AG04450 (cell line): ENCODE measurements around a stretch of chr11.

GRCh38 chr11:9581187-9581821, 7.8 kb downstream of the WEE1 start:
- CAGE, long polyA plus RNA = no peak
- RRBS = no CpG with 5 or more reads among the region's 1 CpG

- CAGE, long polyA plus RNA = no peak
- RRBS = no CpG with 5 or more reads among the region's 2 CpGs
These were observed 38.0 kb downstream of the SWAP70 start for GRCh38 chr11:9701723-9702356.

DNA sequence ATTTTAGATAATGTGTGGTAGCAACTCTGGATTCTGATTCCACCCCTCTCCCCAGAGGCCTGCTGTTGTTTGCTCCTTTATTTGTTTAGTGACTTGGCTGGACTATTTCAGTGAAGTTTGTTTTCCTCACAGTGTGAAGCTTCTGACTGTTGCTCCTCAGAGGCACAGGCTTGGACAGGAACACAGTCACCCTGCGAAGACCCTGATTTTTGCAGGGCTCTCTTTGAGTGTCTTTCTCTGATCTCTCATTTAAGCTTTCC, 72.5 kb downstream of the SWAP70 start:
- CAGE, long polyA plus RNA = no peak
- RRBS = no CpG with 5 or more reads among the region's 1 CpG

- CAGE, long polyA plus RNA = no peak
- RRBS = no CpG with 5 or more reads among the region's 4 CpGs
These were observed 74.2 kb downstream of the SWAP70 start for GRCh38 chr11:9737979-9738523.

DNA sequence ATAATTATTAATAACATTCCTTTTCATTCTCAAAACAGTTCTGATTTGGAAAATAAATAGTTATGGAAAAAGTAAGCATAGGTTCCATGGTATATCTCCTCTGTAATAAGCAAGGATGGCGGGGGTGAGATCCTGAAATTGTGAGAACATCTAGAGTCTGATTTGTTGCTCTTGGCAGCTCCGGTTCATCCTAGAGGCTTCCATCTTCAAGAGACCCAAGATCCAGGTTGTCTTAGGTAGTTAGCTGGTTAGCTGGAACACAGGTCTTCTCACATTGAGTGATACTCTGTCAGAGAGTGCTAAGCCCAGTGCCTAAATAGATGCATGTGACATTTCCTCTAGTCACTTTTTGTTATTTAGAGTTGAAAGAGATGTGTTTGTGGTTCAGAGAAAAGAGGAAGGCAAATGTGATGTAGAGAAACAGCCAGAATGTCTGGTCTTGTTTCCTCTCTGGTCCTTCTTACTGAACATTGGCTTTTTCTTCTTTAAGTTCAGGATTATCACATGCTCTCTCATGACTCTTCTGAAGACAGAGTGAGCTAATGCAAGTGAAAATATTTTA, 75.2 kb downstream of the SWAP70 start:
- CAGE, long polyA plus RNA = no peak
- RRBS = no CpG with 5 or more reads among the region's 2 CpGs

- CAGE, long polyA plus RNA = no peak
- RRBS = no CpG with 5 or more reads among the region's 10 CpGs
These were observed 91.6 kb downstream of the SWAP70 start for GRCh38 chr11:9755285-9756108.

GRCh38 chr11:9760095-9760662, 96.3 kb downstream of the SWAP70 start:
- CAGE, long polyA plus RNA = no peak
- RRBS = no CpG with 5 or more reads among the region's 5 CpGs

DNA sequence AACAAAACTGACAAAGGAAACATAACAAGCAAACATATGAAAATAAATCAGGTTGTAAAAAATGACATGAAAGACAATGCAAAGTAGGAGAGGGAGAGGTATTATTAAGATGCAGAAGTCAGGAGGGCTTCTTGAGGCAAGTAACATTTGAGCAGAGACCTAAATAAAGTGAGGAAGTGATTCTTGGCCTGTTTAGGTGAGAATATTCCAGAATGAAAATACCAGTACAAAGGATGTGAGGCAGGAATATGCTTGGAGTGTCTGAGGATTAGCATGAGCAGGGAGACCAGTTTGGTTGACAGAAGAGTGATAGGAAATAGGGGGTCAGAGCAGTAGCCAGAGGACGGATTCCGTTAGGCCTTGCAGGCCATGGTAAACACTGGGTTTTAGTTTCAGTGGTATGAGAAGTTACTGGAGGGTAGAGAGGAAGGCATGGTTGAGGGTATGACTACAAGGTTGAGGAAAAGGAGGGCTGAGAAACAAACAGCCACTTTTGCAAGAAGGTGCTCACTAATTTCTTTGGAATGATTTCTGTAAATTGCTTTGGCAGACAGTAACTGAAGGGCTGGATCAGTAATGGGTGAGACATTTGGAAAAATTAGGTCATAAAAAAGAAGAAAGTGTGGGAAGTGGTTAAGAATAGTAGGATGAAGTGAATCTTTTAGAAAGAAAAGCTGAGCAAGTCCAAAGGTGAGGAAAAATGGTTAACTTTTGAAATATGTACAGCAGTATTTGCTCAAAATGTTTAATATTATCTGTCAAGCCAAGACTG, 191.9 kb downstream of the SWAP70 start:
- CAGE, long polyA plus RNA = no peak
- RRBS = no CpG with 5 or more reads among the region's 2 CpGs

DNA sequence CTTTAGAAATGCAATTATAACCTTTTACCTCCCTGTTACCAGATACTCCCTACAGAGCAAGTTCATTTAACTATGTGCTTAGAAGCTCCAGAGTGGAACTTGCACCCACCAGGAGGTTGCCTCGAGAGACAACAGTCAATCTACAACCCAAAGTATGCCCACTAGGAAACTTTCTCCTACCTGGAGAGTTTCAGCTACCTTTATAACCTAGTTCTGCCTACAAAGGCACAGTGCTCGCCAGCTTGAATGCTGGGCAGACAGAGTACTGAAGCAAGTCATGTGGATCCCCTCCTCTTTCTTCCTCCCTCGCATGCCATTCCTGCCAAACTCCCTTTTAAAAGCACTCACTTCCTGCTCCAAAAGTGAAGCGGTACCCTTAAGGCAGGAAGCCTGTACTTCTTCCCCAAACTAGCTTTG, 258.9 kb downstream of the SWAP70 start:
- CAGE, long polyA plus RNA = no peak
- RRBS = no CpG with 5 or more reads among the region's 4 CpGs

DNA sequence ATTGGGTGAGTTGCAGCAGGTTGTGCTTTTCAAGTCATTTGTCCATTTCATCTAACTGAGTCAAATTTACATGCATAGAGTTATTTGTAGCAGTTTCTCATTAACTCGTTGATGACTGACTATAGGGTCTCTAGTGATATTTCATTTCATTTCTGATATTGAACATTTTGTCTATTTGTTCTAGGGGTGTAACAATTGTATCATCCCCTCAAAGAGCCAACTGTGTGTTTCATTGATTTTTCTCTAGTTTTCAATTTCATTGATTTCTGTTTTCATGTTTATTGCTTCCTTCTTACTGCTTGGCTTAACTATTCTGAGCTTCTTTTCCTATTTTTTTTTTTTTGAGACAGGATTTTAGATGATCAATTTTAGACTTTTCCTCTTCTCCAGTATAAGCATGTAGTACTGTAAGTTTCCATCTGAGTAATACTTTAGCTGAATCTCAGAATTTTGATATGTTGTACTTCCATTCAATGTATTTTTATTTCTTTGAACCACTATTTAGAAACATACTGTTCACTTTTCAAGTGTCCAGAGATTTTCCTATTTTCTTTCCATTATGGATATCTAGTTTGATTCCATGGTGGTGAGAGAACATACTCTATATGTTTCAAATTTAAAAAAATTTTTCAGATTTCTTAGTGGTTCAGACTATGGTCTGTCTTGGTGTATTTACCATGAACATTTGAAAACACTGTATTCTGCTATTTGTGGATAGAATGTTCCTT, 155.7 kb downstream of the SBF2 start:
- CAGE, long polyA plus RNA = no peak
- RRBS = no CpG with 5 or more reads among the region's 1 CpG

GRCh38 chr11:10219473-10219911, 74.5 kb downstream of the SBF2 start:
- CAGE, long polyA plus RNA = no peak
- RRBS = no CpG with 5 or more reads among the region's 5 CpGs

GRCh38 chr11:10230544-10231379, 63.3 kb downstream of the SBF2 start:
- CAGE, long polyA plus RNA = no peak
- RRBS = no CpG with 5 or more reads among the region's 15 CpGs

- CAGE, long polyA plus RNA = no peak
- RRBS = no CpG with 5 or more reads among the region's 3 CpGs
These were observed 5.5 kb downstream of the ADM start for GRCh38 chr11:10310321-10310778.

DNA sequence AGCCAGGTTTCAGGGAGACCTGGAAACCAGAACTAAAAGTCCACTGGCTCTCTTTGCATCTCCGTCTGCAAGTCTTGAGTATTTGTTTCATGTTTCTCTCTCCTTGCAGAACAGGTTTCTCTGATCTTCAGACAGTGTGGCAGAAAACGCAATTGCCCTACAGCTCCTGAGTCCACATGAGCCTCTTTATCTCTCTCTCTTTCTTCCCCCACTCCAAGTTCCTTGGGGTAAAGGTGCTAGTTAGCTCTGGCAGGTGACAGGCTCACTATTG, 66.9 kb upstream of the AMPD3 start:
- CAGE, long polyA plus RNA = no peak
- RRBS = no CpG with 5 or more reads among the region's 2 CpGs

DNA sequence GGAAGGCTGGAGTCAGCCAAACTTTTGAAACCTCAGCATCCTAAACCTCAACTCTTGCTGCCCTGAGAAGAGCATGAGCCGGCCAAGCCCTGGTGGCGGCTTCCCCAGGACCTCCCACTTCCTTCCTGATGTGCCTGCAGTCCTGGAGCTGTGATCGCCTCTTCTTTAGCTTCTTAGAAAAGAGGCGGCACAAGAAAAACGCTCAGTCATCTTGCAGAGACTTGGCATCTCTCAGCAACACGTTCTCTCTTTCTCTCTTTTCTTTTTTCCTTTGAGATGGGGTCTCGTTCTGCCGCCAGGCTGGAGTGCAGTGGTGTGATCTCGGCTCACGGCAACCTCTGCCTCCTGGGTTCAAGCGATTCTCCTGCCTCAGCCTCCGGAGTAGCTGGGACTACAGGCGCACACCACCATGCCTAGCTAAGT, 40.3 kb upstream of the AMPD3 start:
- CAGE, long polyA plus RNA = no peak
- RRBS = no CpG with 5 or more reads among the region's 13 CpGs

GRCh38 chr11:10452166-10452753, 2.8 kb upstream of the AMPD3 start:
- CAGE, long polyA plus RNA = no peak
- RRBS = no CpG with 5 or more reads among the region's 3 CpGs

DNA sequence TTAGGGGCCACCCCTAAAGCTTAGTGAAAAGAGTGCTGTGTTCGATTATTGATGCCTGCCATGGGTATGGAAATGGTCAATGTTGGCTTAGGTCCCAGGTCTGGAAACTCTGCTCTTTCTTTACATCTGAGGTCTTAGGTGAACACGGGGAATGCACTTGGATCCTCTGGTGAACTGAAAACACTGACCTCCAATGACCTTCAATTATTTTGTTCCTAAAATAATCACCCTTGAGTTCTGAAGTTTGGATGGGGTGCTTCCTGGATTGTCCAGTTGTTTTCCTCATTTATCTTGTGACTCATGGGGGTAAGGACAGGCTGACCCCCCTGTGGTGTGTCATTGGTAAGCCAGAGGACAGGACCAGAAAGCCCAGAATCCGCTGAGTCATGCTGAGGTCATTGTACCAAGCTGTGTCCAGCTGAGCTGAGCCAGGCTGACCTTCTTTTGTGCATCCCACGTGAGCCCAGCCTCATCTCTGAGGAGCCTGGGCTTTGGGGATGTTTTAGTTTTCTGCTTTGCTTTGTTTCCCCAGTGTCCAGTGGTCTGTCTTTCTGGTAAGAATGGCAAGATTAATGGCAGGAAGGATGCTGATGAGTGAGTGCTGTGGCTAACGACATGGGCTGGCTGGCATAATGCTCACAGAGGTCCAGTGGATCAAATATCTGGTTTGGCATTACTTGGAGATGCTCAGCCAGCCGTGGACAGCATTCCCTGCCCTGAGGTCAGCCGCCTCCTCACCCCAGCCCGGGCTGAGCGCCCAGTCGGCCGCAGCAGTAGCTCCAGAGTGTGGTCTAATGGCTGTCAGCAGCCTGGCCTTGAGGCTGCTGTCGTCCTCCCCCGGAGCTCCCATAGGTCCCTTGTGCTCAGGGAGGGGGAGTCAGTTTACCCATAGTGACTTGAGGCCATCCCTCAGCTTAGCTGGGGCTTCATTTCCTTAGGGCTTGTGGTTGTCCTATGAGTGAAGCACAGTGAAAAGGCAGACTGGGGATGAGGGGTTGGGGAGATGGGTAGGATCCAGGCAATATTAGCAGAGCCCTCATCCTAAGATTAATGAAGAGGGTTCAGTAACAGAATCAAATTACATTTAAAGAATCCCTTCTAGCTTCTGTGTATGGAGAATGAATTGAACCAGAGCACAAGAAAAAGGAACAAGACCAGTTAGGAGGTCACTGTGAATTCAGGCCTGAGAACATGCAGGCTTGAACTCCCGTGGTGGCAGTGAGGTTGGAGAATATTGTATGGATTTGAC, 35.7 kb downstream of the AMPD3 start:
- CAGE, long polyA plus RNA = no peak
- RRBS = 4% methylated on average over 6 of the region's 14 CpGs

DNA sequence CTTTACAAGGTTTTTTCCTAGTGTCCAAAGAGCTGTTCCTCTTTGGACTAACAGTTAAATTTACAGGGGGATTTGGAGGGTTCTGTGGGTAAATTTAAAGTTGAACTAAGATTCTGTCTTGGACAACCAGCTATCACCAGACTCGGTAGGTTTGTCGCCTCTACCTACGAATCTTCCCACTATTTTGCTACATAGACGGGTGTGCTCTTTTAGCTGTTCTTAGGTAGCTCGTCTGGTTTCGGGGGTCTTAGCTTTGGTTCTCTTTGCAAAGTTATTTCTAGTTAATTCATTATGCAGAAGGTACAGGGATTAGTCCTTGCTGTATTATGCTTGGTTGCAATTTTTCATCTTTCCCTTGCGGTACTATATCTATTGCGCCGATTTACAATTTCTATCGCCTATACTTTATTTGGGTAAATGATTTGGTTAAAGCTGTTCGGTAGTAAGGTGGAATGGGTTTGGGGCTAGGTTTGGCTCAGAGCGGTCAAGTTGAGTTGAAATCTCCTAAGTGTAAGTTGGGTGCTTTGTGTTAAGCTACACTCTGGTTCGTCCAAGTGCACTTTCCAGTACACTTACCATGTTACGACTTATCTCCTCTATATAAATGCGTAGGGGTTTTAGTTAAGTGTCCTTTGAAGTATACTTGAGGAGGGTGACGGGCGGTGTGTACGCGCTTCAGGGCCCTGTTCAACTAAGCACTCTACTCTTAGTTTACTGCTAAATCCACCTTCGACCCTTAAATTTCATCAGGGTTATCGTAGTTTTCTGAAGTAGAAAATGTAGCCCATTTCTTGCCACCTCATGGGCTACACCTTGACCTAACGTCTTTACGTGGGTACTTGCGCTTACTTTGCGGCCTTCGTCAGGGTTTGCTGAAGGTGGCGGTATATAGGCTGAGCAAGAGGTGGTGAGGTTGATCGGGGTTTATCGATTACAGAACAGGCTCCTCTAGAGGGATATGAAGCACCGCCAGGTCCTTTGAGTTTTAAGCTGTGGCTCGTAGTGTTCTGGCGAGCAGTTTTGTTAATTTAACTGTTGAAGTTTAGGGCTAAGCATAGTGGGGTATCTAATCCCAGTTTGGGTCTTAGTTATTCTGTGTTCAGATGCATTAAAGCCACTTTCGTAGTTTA, 31.9 kb downstream of the RNF141 start:
- CAGE, long polyA plus RNA = no peak
- RRBS = no CpG with 5 or more reads among the region's 33 CpGs

GRCh38 chr11:10527223-10527904, 13.6 kb downstream of the RNF141 start:
- CAGE, long polyA plus RNA = no peak
- RRBS = no CpG with 5 or more reads among the region's 5 CpGs

DNA sequence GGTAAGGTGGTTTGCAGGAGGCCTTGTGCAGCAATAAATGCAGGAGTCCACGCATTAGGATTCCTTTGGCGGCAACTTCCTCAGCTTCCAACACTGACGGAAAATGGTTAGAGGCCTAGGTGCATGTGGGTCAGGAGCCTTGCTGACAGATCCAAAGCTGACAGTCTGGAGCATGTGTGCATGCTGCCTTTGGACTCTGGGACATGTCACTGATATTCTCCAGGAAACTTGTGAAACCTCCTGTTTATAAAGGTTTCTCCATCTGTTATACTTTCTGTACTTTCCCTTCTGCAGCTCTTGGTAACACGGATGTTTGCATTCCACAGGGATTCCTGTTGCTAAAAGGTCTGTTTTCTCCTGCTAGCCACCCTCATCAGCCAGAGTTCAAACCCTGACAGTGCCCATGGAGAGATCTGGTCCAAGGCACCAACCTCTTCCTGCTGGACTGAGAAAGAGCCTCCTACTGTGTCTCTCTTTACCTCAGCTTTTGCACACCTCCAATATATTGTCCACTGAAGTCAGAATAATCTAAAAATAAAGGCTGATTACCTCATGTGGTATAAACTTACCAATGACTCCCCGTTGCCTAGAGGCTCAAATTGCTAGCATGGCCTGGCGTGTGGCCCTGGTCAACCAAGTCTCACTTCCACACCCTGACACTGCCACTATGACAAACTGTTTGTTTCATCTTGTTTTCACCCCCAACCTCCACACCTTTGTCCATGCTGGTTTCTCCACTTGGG, 31.1 kb upstream of the LYVE1 start:
- CAGE, long polyA plus RNA = no peak
- RRBS = no CpG with 5 or more reads among the region's 6 CpGs